Retinal pigment epithelial cell (primary cell): ENCODE data around the genes NEUROD2 and TCAP.

DNA sequence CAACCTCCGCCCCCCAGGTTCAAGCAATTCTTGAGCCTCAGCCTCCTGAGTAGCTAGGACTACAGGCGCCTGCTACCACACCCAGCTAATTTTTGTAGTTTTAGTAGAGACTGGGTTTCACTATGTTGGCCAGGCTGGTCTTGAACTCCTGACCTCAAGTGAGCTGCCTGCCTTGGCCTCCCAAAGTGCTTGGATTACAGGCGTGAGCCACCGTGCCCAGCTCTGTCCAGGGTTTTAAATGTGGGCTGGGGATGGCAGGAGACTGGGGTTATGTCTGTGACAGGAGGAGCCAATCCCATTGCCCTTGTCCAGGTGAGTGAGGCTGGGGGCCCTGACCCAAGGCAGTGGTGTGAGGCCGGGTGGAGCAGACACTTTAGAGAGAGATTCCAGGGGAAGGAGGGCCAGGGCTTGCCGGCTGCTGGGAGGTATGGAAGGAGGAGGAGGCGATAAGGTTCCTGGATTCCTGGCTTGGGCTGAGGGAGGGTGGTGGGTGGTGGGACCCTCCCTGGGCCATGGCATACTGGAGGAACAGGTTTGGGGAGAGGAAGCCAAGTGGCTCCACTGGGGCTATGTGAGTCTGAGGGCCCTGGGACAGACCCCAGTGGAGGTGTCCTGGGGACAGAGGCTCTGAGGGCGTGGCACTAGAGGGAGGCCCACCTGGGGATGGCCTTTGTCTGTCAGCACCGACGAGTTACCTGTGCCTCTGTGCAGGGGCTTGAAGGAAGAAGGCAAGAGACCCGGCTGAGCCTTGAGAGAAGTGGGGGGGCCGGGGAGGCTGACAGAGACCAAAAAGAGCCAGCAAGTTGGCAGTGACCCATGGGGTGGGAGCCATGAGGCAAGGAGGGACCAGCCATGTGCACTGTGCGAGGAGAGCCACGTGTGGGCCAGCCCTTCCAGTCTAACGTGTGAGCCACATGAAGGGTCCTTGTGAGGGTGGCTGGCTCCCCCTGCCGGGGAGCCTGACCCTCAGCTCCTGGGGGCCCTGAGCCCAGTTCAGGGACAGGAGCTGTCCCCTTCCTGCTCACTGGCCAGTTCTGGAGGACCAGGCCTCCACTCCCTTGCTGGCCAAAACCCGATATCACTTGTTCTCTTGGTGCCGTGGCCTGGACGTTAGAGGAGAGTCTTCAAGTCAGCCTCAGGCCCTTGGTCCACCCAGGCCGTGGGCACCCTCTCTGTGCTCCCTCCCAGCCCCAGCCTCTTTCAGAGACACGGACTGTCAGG is 46.1 kb downstream of the ARHGAP23 start:
- RRBS = no CpG with 5 or more reads among the region's 21 CpGs

GRCh38 chr17:38510012-38511163 is 82.1 kb downstream of the ARHGAP23 start:
- RRBS = no CpG with 5 or more reads among the region's 145 CpGs

GRCh38 chr17:38614074-38614621 is 8.4 kb upstream of the SRCIN1 start:
- RRBS = no CpG with 5 or more reads among the region's 5 CpGs

DNA sequence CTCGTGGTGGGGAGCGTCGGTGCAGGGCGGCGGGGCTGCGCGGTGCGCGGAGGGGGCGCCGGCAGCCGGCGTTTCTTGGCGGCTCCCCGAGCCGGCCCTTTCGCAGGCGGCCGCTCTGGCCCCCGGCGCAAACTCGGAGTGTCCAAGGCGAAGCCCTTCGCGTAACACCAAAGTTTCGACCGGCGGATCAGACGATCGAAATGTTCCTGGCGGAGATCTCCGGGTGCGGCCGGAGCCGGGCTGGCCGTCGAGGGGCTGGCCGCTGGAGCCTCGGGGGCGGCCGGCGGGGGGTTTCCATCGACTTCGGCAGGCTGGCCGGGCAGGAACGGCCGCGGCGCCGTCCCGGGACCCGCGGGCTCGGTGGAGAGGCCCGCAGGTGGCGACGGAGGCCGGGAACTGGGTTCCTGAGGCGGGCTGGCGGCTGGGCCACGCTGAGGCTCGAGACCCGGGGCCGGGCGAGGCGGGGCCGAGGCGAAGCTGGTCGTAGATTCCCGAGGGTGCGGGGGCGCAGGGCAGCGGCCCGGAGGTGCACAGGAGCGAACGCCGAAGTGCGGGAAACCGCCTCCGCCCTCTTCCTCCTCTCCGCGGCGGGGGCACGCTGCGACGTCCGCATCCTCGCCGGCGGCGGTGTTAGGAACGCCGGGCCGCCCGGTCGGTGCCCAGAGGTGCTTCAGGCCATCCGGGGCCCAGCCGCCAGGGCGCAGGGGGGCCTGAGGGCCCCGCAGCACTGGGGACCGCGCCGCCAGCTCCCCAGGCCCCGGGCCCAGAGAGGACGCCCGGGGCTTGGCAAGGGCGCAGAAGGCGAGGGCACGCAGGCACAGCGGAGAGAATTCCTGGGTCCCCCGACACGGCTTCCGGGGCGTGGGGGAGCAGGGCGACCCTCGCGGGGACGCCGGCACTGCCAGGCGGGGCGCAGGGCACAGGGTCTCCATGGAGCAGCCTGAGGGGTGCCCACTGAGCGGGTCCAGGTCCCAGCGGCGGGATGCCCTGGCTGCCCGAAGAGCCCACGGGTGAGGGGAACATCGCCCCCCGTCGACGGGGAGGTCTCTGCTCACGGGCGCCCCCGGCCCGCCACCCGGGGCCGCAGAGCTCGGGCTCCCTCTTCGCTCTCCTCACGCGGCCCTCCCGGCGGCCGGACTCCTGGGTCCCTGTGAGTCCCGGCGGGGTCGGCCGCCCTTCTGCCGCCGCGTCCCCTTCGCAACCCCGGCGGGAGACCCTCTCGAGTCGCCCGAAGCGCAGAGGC is 772 bp downstream of the EPOP start:
- RRBS = no CpG with 5 or more reads among the region's 157 CpGs

DNA sequence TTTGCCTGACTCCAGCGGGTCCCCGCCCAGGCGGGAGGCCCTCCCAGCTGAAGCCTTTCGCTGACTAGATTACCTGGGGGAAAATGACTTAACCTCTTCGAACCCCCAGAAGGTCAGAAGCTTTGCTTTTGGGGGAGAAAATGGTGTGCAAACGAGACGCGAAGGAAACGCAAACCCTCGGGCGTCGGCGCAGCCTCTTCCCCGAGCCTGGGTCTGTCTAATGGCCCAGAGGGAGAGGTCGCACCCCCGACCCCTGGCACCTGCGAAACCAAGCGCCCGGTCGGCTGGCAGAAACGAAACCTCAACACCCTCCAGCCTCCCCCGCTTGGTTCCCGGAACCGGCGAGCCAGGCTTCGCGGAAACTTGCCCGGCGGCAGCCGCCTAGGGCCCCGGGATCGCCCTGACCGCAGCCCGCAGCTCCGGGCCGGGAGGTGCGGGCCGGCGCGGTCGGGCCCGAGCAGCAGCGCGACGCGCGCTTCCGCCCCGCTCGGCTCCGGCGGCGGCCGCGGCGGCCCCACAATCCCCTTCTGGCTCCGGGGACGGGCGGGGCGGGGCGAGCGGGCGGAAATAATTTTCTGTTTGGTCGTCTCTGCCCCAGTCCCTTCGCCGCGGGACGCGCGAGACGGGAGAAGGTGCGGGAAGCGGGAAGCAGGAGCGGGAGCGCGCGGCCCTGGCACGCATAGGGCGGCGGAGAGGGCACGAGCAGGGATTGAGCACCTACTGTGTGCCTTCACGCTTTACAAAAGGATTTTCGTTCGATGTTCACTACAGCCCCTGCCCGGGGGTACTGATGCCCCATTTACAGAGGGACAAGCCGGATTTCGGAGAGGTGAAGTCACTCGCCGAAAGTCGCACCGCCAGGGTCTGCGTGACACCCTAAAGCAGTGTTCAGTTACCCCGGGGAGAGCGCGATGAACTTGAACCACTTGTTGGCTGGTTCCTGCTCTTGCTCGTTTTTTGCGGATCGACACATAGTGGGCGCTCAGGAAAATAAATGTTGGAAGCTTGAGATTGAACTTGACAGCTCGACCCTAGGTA is 2.9 kb upstream of the MLLT6 start:
- RRBS = no CpG with 5 or more reads among the region's 100 CpGs

DNA sequence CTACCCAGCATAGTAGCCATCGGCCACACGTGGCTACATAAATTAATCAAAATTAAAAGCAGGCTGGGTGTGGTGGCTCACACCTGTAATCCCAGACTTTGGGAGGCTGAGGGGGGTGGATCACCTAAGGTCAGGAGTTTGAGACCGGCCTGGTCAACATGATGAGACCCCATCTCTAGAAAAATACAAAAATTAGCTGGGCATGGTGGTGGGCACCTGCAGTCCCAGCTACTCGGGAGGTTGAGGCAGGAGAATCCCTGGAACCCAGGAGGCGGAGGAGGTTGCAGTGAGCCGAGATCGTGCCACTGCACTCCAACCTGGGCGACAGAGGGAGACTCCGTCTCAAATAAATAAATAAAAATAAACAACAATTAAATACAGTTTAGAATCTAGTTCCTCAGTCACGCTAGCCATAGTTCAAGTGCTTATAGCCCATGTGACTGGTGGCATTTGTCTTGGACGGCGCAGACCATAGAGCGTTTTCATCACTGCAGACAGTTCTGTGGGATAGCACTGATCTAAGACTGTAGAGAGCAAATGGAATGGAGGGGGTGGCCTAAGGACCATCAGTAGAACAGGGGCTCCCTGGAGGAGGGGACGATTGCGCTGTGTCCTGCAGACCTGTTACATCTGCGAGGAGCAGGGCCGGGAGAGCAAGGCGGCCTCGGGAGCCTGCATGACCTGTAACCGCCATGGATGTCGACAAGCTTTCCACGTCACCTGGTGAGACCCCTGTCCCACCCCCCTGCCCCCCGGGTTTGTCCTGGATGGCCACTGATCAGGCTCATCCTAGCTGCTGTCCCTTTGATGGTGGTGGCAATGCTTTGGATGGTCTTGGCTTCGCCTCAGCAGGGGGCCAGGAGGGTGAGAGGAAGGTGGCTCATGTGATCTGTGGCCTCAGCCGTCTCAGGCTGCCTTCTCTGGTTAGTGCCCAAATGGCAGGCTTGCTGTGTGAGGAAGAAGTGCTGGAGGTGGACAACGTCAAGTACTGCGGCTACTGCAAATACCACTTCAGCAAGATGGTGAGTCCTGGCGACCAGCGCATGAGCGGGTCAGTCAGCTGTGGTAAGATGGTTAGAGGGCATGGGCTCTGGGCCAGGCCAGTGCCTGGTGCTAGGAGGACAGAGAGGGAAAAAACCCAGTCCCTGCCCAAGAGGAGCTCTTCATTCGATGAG is 3.9 kb downstream of the MLLT6 start:
- RRBS = no CpG with 5 or more reads among the region's 31 CpGs

- RRBS = no CpG with 5 or more reads among the region's 10 CpGs
Observed at GRCh38 chr17:38825536-38825925, 410 bp upstream of the CWC25 start.

GRCh38 chr17:38825968-38826361 is 844 bp upstream of the CWC25 start:
- RRBS = no CpG with 5 or more reads among the region's 16 CpGs

GRCh38 chr17:38849776-38850623 is 3.5 kb downstream of the RPL23 start:
- RRBS = no CpG with 5 or more reads among the region's 12 CpGs

DNA sequence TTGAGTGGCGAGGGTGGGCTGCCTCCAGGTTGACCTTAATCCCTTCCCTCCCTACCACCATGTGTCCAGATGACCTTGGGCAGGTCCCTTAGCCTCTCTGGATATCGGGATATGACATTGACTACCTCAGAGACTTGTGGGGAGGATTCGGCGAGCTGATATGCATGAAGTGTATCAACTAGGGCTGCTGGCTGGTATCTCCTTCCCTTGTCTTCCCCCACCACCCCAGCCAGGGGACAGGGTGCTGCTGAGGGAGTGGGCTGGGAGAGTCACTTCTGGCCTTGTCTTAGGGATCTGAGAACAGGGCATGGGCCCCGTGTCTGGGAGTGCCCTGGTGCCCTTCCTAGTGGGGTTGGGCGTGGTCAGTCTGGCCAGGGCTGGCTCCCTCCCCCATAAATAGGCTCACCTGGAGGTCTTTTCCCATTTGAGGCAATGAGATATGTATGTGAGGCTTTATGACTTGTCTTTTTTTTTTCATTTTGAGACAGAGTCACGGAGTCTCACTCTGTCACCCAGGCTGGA is 41.5 kb downstream of the LASP1 start:
- RRBS = no CpG with 5 or more reads among the region's 7 CpGs

DNA sequence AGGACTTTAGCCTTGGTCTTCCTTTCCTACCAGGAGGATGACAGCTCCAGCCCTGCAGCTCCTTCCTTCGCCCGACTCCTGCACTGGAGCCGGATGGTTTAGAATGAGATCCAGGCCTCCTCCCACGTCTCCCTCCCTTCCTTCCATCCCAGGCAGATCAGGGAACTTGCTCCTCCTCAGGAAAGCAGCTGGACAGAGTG is 60.2 kb downstream of the PLXDC1 start:
- RRBS = no CpG with 5 or more reads among the region's 4 CpGs

- RRBS = no CpG with 5 or more reads among the region's 5 CpGs
Observed at GRCh38 chr17:39206511-39206821, 6.4 kb downstream of the RPL19 start.

DNA sequence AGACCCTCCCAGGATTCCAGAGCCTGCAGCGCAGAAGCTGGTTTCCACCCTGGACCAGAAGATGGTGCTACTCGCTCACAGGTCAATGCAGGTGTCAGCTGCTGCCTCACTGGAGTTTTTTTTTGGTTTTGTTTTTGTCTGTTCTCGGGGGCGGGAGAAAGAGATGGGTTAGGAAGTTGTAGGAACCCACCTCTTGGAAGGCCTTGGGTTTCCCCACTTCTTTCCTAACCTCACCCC is 6.9 kb downstream of the RPL19 start:
- RRBS = no CpG with 5 or more reads among the region's 4 CpGs

GRCh38 chr17:39212162-39212650 is 12.1 kb downstream of the RPL19 start:
- RRBS = no CpG with 5 or more reads among the region's 10 CpGs

GRCh38 chr17:39443401-39443913 is 7.6 kb downstream of the MED1 start:
- RRBS = no CpG with 5 or more reads among the region's 1 CpG

GRCh38 chr17:39462964-39463262 is 1.6 kb downstream of the CDK12 start:
- RRBS = no CpG with 5 or more reads among the region's 13 CpGs

GRCh38 chr17:39503283-39504363 is 42.3 kb downstream of the CDK12 start:
- RRBS = no CpG with 5 or more reads among the region's 10 CpGs

- RRBS = no CpG with 5 or more reads among the region's 42 CpGs
Observed at GRCh38 chr17:39607394-39608250, at the start of gene NEUROD2. Gene NEUROD2, minus strand, starts transcription at chr17:39607920.

DNA sequence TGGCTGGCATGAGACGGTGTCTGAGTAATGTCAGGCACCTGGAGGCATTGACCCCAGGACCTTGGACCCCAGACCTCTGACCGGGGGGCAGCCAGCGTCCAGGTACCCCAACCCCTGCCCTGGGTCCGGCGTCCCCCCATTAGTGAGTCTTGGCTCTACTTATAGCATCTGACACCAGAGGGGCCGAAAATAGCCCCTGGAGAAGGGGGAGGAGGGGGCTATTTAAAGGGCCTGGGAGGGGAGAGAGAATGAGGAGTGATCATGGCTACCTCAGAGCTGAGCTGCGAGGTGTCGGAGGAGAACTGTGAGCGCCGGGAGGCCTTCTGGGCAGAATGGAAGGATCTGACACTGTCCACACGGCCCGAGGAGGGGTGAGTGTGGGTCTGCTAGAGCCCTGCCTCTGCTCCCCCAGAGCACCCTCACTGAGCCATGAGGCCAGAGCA is at the start of gene TCAP:
Gene TCAP, plus strand, starts transcription at position 251 of the 443 bp plus-strand sequence.
- RRBS = 67% methylated on average over 3 of the region's 12 CpGs

- RRBS = 88% methylated on average over 2 of the region's 11 CpGs
Observed at GRCh38 chr17:39674753-39675406, 6.6 kb downstream of the PNMT start.